Stomach (tissue), 7 donors: ENCODE measurements around the gene HNRNPLL.

GRCh38 chr2:38602530-38603121 lies at the start of gene HNRNPLL:
Gene HNRNPLL (minus strand): TSS chr2:38602928.
- PRO-cap, result bidirectional peak, plus-strand start at chr2:38602591, minus-strand start at chr2:38602599; bidirectional peak, plus-strand start at chr2:38603187, minus-strand start at chr2:38602897
- RAMPAGE, long total RNA, 5 experiments, result start-site peak on the minus strand in 3 of 5 experiments, at chr2:38602531-38603049 at its widest, 19 to 119 reads per replicate
- RRBS, result 1% methylated on average over 35 of the region's 68 CpGs

- PRO-cap, result bidirectional peak, plus-strand start at chr2:38603187, minus-strand start at chr2:38602897
- RAMPAGE, long total RNA, 5 experiments, result no peak in any of the 5 experiments
- RRBS, result 1% methylated on average over 7 of the region's 31 CpGs
These were observed 341 bp upstream of the HNRNPLL start for GRCh38 chr2:38603122-38603416.

GRCh38 chr2:38620502-38620757 lies 17.7 kb upstream of the HNRNPLL start:
- PRO-cap, result no peak
- RAMPAGE, long total RNA, 5 experiments, result no peak in any of the 5 experiments
- RRBS, result no CpG with 5 or more reads among the region's 2 CpGs

GRCh38 chr2:38744068-38745503 lies 6.6 kb downstream of the SRSF7 start:
- PRO-cap, result no peak
- RAMPAGE, long total RNA, 5 experiments, result no peak in any of the 5 experiments
- RRBS, result no CpG with 5 or more reads among the region's 9 CpGs

GRCh38 chr2:39108668-39109024 lies 12.2 kb downstream of the SOS1 start:
- PRO-cap, result no peak
- RAMPAGE, long total RNA, 5 experiments, result no peak in any of the 5 experiments
- RRBS, result no CpG with 5 or more reads among the region's 3 CpGs

DNA sequence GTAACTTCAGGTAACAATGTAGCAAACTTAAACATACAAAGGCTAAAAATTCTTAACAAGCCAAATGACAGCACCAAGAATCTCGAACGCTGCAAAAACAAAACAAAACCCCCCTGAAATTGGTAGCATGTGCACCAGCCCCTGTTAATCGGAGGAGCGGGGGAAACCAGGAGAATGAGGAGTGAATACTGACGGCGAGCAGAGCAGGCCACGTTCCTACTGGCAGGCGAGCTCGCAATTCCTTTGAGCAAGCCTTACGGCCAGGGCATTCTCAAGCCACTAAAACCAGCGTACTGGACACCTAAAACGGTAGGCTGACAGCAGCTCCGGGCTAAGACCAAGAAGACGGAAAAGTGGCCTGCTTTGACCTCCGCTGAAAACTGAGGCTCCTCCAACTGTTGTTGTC lies 1.2 kb downstream of the SOS1 start:
- PRO-cap, result unidirectional peak, plus-strand start at position 180 of the sequence
- RAMPAGE, long total RNA, 5 experiments, result no peak in any of the 5 experiments
- RRBS, result 1% methylated on average over 2 of the region's 15 CpGs

GRCh38 chr2:39121286-39121557 lies 371 bp upstream of the SOS1 start:
- PRO-cap, result bidirectional peak, plus-strand start at chr2:39121459, minus-strand start at chr2:39121338
- RAMPAGE, long total RNA, 5 experiments, result no peak in any of the 5 experiments
- RRBS, result no CpG with 5 or more reads among the region's 9 CpGs

DNA sequence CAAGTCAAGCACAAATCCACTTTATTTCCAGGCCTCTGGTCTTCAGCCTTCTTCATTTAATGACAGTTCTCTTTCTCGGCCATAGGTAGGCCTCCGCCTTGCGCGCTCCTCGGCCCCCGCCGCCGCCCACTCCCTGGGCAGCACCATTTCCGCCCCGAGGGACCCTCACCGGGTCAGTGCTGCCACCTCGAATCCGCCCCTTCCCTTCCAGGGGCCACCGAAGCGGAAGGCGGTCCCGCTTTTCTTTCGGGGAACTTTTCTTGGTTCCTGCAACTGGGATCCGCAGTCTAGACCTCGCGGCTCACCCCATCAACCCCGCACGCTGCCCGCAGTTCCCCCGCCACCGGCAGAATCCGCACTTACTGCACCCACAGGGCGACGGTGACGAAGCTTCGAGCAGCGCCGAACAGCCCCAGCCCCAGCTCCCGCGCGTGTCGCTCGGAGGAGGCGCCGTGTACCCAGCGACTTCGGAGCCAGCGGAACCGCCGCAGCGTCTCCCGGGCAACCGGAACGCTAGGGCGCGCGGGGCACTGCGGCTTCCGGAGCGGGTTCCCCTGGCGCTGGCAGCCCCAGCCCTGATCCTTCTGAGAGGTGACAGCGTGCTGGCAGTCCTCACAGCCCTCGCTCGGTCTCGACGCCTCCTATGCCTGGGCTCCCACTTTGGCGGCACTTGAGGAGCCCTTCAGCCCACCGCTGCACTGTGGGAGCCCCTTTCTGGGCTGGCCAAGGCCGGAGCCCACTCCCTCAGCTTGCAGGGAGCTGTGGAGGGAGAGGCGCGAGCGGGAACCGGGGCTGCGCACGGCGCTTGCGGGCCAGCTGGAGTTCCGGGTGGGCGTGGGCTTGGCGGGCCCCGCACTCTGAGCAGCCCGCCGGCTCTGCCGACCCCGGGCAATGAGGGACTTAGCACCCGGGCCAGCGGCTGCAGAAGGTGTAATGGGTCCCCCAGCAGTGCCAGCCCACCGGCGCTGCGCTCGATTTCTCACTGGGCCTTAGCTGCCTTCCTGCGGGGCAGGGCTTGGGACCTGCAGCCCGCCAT lies 123.0 kb upstream of the SOS1 start:
- PRO-cap, result no peak
- RAMPAGE, long total RNA, 5 experiments, result no peak in any of the 5 experiments
- RRBS, result no CpG with 5 or more reads among the region's 88 CpGs

DNA sequence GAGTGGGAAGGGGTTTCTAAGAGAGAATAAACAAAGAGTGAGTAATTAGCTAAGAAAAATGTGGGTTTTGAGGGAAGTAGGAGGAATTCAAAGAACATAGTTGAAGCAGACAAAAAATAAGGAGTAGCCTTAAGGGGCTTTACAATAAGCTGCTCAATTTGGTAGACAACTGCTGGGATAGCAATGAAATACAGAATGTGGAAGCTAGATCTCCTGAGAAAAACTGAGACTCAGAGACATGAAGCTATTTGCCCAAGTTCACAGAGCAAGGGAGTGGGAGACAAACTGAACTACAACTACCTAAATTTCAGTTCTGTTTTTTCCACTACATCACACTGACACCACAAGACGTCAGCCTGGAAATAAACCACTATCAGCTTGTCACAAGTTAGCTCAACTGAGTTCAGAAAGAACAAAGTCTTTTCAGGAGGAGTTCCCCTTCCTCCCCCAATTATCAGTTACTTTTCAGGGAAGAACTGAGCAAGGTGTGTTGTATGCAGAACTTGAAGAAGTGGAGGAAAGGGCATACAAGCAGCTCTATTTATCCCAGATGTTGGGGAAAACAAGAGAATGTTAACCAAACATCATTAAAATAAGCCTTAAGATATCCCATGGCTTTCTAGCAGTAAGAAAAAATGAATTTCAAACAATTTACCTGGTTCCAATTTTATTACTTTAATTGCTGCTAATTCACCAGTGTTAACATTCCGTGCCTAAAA lies 59.5 kb downstream of the MAP4K3 start:
- PRO-cap, result no peak
- RAMPAGE, long total RNA, 5 experiments, result no peak in any of the 5 experiments
- RRBS, result no CpG with 5 or more reads among the region's 2 CpGs

- PRO-cap, result no peak
- RAMPAGE, long total RNA, 5 experiments, result start-site peak on the minus strand in 1 of 5 experiments, at chr2:39409207-39409309 at its widest, 14 reads per replicate
- RRBS, result no CpG with 5 or more reads among the region's 2 CpGs
These were observed 28.1 kb downstream of the MAP4K3 start for GRCh38 chr2:39408835-39409487.

- PRO-cap, result no peak
- RAMPAGE, long total RNA, 5 experiments, result no peak in any of the 5 experiments
- RRBS, result no CpG with 5 or more reads among the region's 10 CpGs
These were observed 41.4 kb downstream of the THUMPD2 start for GRCh38 chr2:39737600-39738208.

DNA sequence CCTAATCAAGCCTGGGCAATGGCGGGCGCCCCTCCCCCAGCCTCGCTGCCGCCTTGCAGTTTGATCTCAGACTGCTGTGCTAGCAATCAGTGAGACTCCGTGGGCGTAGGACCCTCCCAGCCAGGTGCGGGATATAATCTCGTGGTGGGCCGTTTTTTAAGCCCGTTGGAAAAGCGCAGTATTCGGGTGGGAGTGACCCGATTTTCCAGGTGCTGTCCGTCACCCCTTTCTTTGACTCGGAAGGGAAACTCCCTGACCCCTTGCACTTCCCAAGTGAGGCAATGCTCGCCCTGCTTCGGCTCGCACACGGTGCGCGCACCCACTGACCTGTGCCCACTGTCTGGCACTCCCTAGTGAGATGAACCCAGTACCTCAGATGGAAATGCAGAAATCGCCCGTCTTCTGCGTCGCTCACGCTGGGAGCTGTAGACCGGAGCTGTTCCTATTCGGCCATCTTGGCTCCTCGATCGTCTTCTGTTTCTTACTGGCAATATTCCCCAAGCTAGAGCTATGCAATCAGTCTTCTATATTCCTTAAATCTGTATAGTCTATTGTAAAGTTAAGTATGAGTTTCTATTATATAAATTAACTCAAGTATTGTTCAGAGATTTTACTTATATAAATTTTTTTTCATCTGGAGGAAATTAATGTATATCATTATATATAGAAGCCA lies 213.6 kb downstream of the SLC8A1 start:
- PRO-cap, result no peak
- RAMPAGE, long total RNA, 5 experiments, result no peak in any of the 5 experiments
- RRBS, result no CpG with 5 or more reads among the region's 30 CpGs

DNA sequence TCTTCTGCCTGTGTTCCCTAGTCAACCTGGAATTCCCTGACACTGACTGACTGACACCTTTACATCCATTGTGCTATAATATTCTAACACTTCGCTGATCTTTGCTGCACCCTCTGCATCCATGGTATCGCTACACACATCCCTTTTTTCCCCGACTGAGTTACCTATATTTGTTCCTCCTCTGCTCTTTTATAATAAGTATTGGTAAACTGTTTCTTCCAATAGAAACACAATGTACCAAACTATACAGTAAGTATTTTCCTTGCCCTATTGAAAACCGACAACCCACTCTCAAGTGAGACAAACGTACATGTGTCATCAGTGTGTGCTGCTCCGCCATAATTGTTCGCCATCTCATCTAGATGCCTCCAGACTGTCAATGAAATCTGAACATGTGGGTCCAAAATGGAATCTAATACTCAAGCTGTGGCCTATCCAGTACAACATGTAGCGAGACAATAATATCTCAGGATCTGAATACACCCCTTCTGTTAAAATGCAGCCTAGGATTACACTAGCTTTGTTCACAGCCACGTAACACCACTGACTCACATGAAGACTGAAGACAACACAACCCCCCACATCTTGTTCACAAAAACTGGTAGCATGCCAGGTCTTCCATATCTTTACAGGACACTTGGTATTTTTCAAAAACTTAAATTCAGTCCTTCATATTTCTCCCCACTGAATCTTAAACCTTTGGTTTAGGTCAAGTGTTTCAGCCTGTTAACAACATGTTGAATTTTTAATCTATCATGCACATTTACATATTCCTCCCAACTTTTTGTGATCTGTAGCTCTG lies 84.4 kb downstream of the SLC8A1 start:
- PRO-cap, result no peak
- RAMPAGE, long total RNA, 5 experiments, result start-site peak on the minus strand in 1 of 5 experiments, centred at position 496 of the sequence, 10 reads per replicate
- RRBS, result no CpG with 5 or more reads among the region's 9 CpGs

DNA sequence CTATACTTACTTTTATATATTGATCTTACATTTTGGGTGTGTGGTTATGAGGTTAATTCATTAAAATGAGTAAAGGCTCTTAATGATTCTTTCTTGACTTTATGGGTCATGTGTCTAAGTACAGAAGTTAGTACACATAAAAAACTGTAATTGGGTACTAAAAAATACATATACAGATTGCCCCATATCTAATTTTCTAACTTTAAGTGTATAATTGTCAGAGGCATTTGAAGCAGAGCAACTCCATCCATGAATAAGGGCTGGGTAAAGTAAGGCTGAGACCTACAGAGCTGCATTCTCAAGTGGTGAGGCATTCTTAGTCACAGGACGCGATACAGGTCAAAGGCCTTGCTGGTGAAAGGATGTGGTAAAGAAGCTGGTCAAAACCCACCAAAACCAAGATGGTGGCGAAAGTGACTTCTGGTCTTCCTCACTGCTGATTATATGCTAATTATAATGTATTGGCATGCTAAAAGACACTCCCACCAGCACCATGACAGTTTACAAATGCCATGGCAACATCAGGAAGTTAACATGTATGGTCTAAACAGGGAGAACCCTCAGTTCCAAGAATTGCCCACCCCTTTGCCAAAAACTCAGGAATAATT lies 50.0 kb downstream of the SLC8A1 start:
- PRO-cap, result no peak
- RAMPAGE, long total RNA, 5 experiments, result start-site peak on the minus strand in 1 of 5 experiments, centred at positions 309 to 476 of the sequence, 5 to 6 reads per replicate
- RRBS, result no CpG with 5 or more reads among the region's 3 CpGs

DNA sequence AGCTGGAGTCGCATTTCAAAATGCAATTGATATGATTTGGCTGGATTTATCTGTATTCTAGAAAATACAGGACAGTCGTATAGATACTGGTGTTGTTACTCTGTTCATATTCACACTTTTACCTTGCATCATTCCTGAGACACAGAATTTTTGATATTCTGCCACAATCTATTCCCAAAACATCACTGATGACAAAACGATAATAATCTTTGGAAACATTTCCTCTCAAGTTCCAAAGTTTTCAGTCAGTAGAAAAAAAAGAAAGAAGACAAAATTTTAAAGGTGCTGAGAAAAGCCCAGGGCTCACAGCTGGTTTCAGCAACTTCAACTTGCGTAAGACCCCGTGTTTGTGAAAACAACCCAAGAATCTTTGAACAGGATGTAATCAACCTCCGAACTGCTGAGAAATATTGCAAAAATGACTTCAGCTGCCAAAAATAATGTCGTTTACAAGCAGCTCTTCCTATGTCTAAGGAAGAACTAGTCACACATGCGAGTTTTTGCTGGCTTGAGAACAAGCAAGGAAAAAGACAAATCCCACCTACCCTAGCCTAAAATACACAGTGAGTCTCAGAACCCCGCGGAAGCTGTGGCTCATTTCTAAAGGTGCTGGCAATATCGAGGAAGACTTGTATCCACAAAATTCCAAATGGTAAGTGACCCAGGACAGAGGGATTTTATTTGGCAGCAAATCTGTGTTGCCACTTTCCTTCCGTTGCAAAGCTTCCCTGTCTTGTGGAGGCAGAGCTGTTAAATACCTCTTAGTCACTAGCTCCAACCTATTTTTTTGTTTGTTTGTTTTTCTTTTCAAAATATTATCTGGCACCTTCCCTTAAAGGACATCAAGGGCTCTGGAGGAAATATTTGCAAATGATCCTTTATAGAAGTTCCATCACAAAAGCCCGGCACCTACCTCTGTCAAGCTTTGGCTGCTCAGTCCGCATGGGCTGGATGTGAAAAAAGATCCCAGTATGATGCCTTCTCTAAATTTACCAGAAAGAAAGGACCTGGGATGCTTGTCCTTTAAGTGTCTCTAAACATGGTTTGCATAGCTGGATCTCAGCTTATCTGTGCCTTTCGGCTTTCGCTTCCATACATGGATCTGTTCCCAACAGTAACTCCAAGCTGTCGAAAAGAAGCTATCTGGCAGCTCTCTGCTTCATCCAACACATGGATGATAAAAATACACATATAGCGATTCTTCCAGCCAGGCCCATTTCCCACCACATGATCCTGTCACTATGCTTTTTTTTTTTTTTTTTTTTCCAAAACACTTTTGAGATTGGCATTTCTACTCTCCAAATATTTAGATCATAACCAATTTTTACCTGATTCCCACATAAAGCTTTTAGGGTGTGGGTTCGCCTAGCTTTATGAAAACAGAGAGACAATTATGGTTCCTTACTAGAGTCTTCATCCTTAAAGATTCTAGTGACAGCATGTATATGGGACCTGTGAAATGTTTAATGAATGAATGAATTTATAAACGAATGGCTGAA lies 60.1 kb upstream of the SLC8A1 start:
- PRO-cap, result unidirectional peak, plus-strand start at position 495 of the sequence; unidirectional peak, plus-strand start at position 561 of the sequence
- RAMPAGE, long total RNA, 5 experiments, result start-site peak on the plus strand in 3 of 5 experiments, centred at positions 491 to 561 of the sequence, 12 to 18 reads per replicate; start-site peak on the minus strand in 1 of 5 experiments, centred at position 1,075 of the sequence, 85 to 126 reads per replicate
- RRBS, result no CpG with 5 or more reads among the region's 20 CpGs

GRCh38 chr2:40513036-40513472 lies 61.2 kb upstream of the SLC8A1 start:
- PRO-cap, result unidirectional peak, minus-strand start at chr2:40513356
- RAMPAGE, long total RNA, 5 experiments, result no peak in any of the 5 experiments
- RRBS, result no CpG with 5 or more reads among the region's 2 CpGs

DNA sequence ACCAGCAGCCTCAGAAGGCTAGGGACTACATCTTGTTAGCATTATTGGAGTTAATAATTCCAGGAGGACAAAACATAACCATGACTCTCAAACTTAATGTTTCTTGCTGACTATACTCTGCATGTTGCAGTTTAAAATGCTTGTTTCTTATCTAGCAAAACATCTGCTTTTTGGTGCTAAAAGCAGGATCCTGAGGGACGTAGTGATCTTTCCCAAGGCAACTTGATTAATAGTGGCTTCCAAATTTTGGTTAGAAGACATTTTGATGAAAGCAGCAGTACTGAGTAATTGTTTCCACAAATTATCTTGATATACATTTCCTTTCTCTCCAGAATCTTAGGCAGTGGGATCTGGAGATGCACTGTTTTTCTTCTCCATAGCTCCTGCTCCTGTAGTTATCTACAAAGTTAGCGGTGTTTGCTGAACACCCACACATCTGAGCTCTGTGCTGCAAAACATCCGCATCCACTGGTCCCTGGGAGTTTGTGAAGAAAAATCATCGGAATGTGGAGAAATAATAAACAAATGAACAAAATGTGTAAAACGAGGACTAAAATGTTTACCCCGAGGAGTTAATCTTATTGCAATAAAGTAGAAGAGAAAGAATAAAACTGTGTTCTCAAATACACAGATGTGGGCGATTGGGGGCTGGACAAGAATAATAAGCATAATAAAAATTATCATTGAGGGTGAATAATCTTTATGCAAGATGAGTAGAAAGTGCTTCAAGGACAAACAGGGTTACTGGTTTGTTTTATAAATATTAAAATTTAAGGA lies 326.9 kb upstream of the PKDCC start:
- PRO-cap, result no peak
- RAMPAGE, long total RNA, 5 experiments, result no peak in any of the 5 experiments
- RRBS, result no CpG with 5 or more reads among the region's 7 CpGs

DNA sequence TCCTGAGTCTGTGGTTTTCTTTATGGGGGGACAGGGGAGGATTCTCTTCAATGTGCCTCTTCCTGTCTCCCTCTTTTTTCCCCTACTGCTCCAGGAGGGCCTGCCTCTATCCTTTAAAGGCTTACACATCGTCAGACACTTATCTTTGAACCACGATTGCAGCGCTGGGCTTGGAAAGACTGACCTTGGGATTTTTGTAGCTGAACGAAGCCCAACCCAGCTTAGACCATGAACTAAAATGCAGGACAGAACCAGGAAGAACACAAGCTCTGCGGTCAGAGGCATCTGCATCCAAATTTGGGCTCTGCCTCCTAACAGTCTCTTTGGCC lies 7.0 kb upstream of the PKDCC start:
- PRO-cap, result no peak
- RAMPAGE, long total RNA, 5 experiments, result no peak in any of the 5 experiments
- RRBS, result no CpG with 5 or more reads among the region's 5 CpGs

GRCh38 chr2:42052794-42053742 lies 5.2 kb downstream of the PKDCC start:
- PRO-cap, result bidirectional peak, plus-strand start at chr2:42053517, minus-strand start at chr2:42053359
- RAMPAGE, long total RNA, 5 experiments, result start-site peak on the plus strand in 1 of 5 experiments, at chr2:42053272-42053460 at its widest, 7 reads per replicate
- RRBS, result no CpG with 5 or more reads among the region's 18 CpGs

DNA sequence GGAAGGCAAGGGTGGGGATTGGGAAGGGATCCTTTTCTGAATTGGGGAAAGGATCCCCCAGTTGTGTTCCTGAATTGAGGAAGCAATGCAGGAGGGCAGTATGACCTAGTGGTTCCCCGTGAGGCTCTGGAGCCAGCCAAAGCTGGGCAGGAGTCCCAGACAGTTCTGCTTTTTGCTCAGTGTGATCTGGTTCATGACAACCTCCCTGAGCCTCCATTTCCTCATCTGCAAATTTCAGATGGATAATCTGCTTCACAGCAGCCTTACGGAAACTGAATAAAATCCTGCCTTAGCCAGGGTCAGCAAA lies 12.8 kb downstream of the PKDCC start:
- PRO-cap, result bidirectional peak, plus-strand start outside the sequence, minus-strand start at position 167 of the sequence
- RAMPAGE, long total RNA, 5 experiments, result no peak in any of the 5 experiments
- RRBS, result no CpG with 5 or more reads among the region's 2 CpGs